ReNcell CX (cell line): ENCODE measurements around the genes FAM9C, TCEANC, ASB9, VEGFD and ZRSR2.

DNA sequence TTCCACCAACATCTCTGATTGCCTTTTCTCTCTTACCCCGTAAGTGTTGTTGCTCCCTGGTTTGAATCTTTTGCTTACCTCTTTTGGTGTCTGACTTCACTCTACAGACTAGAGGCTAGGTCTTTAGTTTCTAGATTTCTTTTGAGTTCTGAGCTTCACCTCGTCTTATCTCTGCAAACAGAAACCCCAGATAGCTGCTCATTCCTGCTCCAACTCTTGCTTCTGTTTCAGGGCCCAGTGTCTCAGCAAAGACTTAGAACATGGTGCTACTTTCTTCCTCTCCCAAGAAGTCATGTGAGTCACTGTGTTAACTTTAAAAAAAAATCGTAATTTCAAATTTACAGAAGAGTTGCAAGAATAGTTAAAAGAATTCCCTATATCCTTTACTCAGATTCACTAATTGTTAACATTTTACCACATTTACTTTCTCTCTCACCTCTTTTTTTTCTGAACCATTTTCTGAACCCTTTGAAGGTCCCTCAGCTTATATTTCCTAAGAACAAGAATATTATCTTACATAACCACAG, 11.6 kb downstream of the TMSB4X start:
- PRO-cap: no peak

DNA sequence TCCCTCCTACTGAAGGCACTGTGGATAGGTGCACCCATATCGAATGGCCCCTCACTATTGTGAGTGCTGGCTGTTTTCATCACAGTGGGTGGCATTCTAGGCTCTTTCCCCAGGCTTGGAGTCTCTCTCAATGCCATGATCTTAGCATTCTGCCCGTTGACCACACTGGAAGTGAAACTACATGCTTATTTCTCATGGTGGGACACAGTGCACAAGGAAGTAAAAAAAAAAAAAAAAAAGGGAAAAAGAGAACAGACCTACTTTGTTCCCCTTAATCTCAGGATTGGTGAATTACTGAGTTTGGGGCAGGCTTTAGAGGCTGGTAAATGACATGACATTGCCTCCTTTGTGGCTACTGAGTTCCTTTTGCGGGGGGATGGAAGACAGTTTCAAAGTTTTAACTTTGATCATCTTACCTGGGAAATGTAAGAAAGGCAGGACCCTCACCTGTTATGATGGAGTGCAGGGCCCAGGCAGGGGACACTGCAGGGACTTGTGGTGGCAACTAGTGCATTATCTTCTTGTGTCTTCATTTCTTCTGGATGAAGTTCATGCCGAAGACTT, 28.5 kb downstream of the FAM9C start:
- PRO-cap: no peak

GRCh38 chrX:13044376-13044925, at the start of gene FAM9C:
Gene FAM9C, minus strand, starts transcription at chrX:13044620.
- PRO-cap: no peak

- PRO-cap: no peak
Observed at GRCh38 chrX:13082315-13082944, 38.0 kb upstream of the FAM9C start.

- PRO-cap: no peak
Observed at GRCh38 chrX:13089958-13090620, 45.7 kb upstream of the FAM9C start.

GRCh38 chrX:13090970-13091541, 46.6 kb upstream of the FAM9C start:
- PRO-cap: no peak

DNA sequence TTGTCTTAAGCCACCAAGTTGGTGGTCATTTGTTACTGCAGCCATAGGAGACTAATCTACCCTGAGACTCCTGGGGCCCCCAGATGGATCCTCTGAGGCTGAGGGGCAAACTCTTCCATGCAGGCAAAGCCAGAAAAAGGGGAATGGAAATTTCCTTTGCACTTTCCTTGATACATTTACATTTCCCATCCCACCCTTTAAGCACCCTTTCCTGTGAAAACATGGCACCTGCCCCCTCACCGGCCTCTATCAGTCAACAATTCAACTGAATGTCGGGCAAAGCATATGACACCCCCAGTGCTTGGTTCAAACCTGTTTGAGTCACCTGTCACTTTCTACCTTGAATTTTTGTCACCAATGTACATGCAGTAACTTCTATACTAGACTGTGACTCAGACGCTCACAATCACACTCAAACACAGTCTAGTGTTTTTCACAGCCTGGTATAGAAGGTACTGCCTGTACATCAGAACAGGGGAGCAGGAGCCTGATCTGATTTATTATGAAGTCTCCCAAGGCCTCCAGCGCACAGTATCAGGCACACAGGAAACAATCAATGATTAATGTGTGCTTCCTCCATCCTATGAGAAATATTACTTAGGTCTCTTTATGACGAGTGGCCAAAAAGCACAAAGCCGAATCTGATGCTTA, 49.1 kb upstream of the FAM9C start:
- PRO-cap: no peak

DNA sequence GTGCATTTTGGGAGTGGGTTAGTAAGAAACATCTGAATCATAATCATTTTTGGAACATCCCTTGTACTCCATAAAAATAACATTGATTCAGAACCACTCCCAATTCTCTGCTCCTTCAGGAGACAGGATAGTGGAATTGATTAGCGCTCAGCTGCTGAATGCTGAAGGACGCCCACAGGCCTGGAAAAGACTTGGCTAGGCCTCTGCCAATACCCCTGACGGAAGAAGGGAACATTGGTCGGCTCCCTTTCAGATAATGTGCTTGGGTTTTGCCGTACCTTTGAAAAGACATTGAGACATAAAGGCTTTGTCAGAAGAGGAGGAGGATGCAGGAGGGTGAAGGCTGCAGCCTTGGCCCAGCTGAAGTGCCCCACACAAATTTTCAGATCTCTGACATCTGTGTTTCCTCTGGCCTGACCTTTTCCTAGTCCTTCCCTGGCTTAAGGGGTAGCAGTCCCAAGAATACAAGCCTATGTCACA, 80.5 kb upstream of the FAM9C start:
- PRO-cap: no peak

- PRO-cap: no peak
Observed at GRCh38 chrX:13398259-13399074, 78.6 kb upstream of the ATXN3L start.

GRCh38 chrX:13608080-13608597, 38.7 kb downstream of the EGFL6 start:
- PRO-cap: no peak

DNA sequence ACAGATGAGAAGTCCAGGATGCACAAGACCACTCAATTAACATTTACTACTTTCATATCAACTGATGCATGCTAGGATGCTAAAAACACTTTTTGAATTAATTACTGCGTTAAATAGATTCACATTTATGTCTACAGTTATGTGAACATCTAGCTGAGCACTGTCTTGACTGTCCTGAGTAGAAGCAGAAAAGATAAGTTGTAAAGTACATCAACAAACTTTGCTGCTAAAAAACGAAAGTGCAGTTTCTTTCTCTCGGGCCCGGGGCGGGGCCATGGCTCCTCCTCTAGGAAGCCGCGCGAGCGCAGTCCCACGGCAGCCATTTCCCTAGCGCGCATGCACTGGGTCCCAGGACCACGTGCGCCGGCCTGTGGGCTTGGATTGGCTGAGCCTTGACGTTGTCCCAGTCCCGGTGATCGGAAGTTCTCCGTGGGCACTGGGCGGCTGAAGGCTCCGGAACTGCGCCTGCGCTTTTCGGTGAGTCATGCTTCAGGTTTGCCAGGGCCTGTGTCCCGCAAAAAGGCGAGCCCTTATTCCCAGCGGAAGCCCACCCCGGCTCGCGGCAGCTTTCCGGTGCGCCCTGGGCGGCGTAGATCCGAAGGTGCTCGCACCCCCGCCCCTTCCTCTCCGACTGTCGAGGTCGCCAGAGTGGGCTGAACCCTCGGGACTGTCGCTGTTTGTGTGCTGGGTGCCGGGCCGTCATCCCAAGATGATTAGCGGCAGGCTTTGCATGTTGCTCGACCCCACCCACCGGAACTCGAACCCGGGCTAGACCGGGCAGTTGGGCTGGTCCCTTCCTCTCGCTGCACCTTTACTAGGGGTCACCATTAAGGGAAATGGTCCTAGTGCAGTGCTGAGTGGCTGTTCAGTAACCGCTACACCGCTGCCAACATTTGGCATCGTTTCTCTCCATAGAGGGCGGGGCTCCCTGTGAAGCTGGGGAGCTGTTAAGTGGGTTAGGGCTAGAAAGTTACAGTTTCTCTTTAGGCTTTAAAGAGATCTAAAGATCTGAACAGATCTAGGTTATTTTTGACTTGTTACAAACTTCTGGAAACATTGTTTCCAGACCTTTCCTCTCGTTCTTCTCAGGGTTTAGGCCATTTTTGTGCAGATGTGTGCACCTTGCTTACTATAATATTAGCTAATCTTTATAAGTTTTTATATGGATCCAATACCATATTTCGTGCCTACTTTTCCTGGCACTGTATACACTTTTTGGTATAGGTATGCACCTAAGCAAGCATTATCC, at the start of gene TCEANC:
Gene TCEANC (plus strand): TSS at position 430 of the 1,249 bp plus-strand sequence.
- PRO-cap: bidirectional peak, plus-strand start at position 539 of the sequence, minus-strand start at position 265 of the sequence; unidirectional peak, plus-strand start at position 587 of the sequence; bidirectional peak, plus-strand start at position 652 of the sequence, minus-strand start at position 705 of the sequence

- PRO-cap: no peak
Observed at GRCh38 chrX:14497204-14497846, 32.0 kb upstream of the GLRA2 start.

GRCh38 chrX:15269563-15270501, at the start of gene ASB9:
Gene ASB9, minus strand, starts transcription at chrX:15270083.
- PRO-cap: no peak

GRCh38 chrX:15384313-15384593, at the start of gene VEGFD:
Gene VEGFD, minus strand, starts transcription at chrX:15384413.
- PRO-cap: no peak

DNA sequence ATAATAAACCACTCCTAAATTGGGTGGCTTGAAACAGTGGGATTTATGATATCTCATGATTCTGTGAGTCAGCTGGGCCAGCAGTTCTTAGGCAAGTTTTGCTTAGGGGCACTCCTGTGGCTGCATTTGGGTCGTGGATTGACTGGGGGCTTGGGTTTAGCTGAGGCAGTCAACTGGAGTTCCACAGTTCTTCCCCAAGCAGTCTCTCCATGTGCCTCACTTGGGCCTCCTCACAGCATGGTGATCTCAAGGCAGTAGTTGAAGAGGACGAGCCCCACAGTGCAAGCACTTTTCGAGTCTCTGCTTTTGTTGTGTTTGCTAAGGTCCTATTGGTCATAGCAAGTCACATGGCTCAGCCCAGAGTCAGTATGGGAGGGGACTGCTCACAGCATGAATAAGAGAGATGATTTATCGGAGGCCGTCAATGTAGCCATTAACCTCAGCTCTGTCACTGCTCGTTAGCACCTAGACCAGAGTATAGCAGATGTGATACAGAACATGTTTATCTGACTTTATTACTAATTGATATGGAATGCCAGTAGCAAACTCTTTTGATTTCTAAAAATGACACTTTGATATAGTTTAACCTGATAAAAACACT, 29.7 kb downstream of the BMX start:
- PRO-cap: no peak

GRCh38 chrX:15579812-15580875, 20.6 kb downstream of the ACE2 start:
- PRO-cap: no peak

DNA sequence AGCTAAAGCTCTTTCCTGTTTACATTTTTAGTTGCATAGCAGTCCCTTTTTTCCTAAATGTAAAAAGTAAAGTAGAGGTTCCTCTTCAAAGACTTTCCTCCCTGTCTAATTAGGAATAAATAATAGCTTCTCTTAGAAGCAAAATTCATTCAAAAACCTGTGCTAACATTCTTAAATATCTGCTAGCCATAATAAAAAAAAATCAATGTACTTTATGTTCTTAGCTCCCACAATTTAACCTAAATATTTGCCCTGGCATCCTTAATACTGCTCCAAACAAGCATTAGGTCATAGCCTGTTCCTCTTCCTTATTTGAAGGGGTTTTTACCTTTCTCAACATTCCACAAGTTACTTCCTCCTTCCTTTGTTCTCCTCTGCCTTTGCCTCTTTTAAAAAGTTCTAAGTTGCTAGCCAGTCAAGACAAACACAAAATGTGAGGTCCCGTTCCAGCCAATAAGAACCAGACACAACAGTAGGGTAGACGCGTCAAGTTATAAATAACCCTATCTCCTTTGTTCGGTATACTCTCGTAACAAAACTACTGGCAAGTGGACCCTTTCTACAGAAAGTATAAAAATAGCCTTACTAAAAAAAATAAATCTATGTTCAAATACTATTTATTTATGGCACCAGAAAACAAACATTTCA, 6.2 kb upstream of the ACE2 start:
- PRO-cap: no peak

DNA sequence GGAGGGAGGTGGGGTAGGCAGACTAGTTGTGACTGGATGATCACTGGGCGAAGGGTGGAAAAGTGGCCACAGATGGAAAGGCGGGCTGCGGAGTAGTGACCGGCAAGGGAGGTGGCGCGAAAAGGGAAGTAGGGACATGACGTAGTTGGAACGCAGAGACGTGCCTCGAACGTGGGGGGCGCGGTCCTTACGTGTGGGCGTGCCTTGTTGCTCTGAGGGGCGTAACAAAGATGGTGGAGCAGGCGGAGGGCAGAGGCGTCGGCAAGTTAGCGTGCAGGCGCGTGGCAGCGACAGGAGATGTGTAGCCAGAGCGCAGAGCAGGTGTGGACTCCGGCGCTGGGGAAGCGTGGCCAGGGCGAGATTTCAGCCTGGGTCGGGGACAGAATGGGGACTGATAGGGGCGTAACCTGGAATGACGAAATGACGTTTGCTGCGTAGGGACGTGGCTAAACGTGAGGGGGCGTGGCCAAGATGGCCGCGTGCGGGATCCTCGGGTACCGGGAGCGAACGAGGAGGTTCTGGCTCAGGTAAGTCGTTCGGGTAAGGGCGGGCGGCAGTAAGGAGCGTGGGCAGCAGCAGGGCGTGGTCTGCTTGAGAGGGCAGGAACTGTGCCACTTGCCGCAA, 10.8 kb upstream of the CLTRN start:
- PRO-cap: bidirectional peak, plus-strand start at position 230 of the sequence, minus-strand start at position 86 of the sequence; unidirectional peak, plus-strand start at position 484 of the sequence

DNA sequence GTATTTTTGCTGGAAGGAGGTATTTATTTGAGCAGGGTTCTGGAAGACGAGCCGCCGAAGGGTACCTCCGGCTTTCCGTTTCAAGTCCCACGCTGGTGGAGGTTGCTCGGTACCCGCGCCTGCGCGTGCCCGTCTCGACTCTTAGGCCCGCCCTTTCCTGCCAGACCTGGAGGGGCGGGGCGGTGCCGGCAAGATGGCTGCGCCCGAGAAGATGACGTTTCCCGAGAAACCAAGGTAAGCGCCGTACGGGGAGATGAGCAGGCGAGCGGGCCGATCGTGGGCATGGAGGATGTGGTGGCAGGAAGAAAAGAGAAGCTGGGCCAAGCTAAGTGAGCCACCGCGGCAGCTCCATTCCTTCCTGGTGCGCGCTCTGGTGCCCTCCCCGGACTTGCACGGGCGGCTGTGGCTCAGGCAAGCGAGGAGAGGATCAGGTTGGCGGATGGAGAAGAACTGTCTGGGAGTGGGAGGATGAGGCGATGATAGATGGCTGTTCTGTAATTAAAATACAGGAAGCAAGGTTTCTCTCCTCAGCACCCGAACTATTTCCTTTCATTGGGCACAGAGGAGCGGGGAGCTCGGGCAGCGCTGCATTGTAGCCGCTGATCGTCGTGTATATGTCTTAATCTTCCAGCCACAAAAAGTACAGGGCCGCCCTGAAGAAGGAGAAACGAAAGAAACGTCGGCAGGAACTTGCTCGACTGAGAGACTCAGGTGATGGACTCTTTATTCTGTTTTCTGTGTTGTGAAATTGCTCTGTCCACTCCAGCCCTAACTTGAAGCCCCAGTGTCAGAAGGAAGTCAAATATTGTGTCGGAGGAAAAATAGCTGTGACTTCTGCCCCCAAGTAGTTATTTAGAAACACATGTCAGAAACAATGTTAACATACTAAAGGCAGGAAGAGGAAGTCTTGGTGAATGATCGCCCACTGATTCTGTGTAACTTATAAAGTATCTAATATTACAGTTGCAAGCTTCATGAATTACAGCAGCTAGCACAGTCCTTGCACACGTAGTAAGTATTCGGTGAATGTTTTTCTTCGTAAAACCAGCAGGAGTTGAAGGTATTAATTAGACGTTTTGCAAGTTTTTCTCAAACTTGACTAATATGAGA, at the start of gene ZRSR2:
Gene ZRSR2 (plus strand): TSS at position 182 of the 1,110 bp plus-strand sequence.
- PRO-cap: bidirectional peak, plus-strand start at position 169 of the sequence, minus-strand start at position 91 of the sequence; unidirectional peak, plus-strand start at position 558 of the sequence

- PRO-cap: no peak
Observed at GRCh38 chrX:15816153-15816842, 26.0 kb downstream of the ZRSR2 start.